BJ (cell line): ENCODE data around the gene PRICKLE2.

DNA sequence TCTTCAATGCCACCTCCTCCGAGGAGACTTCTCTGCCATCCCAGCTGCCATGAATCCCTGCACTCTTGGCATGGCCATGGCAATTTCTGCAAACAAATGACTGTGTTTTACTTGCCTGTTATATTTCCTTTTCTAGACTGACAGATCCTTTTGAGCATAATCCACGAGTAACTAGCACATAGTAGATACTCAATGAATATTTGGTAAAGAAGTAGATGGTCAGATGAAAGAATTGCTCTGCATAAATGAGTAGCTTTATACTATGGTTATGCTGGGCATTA is 446.5 kb downstream of the FHIT start:
- CAGE, long polyA plus RNA = no peak
- RRBS = no CpG with 5 or more reads among the region's 2 CpGs

- CAGE, long polyA plus RNA = no peak
- RRBS = 1% methylated on average over 58 of the region's 103 CpGs
Measured at GRCh38 chr3:61561737-61562789, 692 bp downstream of the PTPRG start.

DNA sequence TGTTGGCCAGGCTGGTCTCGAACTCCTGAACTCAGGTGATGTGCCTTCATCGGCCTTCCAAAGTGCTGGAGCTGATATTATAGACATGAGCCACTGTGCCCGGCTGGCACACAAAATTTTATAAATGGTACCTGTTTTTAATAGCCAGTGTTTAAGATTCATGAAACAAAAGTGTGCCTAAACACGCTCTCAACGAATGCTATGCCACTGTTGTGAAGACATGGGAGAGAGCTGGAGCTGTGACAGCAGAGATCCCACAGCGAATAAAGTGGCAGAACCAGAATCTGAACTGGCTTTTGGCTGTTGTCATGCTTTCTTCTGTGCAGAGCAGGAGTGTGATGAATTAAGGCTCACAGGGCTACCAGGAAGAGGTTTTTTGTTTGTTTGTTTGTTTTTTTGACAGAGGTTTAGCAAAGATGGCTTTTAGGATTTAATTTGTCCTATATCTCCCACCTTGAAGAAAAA is 14.5 kb downstream of the PTPRG start:
- CAGE, long polyA plus RNA = no peak
- RRBS = no CpG with 5 or more reads among the region's 6 CpGs

GRCh38 chr3:61590977-61591992 is 29.9 kb downstream of the PTPRG start:
- CAGE, long polyA plus RNA = no peak
- RRBS = no CpG with 5 or more reads among the region's 4 CpGs

DNA sequence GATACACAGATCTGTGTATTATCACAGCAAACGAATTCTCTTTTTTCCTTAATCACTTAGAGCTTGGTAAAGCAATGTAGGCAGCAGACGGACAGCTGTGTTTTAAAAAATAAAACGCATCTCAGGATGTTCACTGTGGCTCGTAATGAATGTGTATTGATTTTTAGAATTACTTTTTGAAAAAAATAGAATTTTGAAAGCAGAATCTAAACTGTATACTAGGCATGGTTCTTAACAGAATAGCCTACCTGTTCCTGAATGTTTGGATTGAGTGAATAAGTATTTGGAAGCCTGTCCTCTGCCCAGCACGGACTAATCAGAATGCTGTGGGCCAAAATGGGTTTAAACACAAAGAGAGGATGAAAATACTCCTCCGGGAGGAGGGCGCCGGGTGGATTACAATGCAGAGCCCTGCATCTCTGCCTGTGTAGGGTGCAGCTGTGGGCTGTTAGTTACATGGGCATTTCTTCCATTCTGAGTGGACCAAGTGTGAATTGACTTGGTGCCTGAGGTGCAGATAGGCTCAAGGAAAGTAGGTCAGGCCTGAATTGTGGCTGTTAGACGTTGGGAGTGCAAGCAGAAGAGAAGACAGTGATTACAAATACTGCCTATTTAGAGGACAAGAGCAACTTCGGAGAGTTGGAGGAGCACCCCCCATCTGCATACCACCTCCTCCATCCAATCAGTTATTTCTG is 32.7 kb downstream of the PTPRG start:
- CAGE, long polyA plus RNA = no peak
- RRBS = no CpG with 5 or more reads among the region's 10 CpGs

- CAGE, long polyA plus RNA = no peak
- RRBS = no CpG with 5 or more reads among the region's 6 CpGs
Measured at GRCh38 chr3:61642315-61643291, 81.2 kb downstream of the PTPRG start.

GRCh38 chr3:61715202-61715966 is 154.0 kb downstream of the PTPRG start:
- CAGE, long polyA plus RNA = no peak
- RRBS = no CpG with 5 or more reads among the region's 6 CpGs

DNA sequence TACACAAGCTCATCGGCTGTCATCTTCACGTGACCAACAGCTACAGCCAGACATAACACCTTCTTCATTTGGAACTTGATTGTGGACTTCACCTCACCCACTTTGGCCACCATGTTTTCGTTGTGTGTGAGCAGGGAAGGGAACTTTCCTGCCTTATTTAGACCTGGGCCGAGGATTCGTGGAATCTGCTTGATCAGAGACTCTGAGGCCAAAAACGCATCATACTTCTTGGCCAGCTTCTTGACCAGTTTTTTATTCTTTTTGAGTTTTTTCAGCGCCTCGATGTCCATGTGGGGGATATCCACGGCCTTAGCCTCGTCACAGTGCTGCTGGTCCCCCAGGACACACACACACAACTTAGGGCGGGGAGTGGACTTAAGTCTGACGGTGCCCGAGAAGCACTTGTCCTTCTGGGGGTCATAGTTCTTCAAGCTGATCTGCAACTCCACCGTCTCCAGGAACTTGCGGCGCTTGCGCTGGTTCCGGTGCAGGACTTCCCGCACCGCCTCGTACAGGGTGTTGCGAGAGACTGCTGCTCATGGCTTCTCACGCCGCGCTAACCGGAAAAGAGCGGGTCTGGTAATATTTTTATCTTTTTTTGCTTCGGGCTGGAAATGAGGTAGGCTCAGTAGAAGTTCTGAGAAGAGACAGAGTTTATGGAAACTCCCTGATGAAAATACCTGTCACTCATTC is 181.3 kb downstream of the PTPRG start:
- CAGE, long polyA plus RNA = no peak
- RRBS = over 99% methylated on average over 8 of the region's 28 CpGs

DNA sequence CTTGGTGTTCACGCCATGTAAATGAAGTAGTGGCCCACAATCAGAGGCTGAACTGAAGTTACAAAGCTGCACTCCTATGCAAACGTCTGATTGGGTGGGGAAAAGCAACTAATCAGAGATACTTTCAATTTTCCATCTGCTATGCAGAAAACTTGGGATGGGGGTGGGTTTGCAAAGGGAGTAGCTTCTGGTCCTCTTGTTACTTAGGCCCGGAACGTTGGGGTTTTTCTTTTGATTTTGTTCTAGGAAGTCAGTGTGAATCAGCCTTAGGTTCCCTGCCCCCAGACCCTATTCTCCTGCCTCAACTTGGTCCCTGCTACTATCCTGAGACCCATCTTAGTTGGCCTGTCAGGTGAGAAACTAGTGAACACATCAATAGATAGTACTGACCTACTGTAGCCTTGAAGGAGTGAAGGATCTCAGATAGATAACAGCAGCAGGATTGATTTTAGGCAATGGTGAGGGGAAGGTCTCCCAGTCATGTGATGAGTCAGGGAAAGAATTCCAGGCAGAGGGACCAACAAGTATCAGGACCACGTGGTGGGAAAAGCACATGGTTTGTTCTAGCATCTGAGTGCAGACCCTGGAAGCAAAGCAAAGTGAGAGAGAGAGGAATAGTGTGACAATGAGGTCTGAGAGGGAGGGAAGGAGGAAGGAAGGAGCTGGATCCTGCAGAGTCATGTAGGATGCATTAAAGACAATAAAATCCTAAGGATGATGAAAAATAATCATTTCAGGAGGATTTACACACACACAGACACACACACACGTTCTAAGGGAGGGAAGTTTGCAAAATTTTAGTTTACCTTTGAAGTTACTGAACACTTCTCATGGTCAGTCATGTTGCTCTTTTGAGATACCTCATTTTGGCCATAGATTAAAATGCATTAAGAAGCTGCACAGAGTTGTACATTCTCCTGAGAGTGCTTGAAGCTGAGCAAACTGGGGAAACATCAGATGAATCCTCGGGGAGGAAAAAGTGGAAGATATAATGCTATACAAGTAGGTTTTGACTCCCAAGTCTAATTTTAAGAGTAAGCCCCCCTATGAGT is 217.3 kb downstream of the PTPRG start:
- CAGE, long polyA plus RNA = no peak
- RRBS = no CpG with 5 or more reads among the region's 7 CpGs

- CAGE, long polyA plus RNA = no peak
- RRBS = no CpG with 5 or more reads among the region's 1 CpG
Measured at GRCh38 chr3:61780300-61780776, 219.0 kb downstream of the PTPRG start.

DNA sequence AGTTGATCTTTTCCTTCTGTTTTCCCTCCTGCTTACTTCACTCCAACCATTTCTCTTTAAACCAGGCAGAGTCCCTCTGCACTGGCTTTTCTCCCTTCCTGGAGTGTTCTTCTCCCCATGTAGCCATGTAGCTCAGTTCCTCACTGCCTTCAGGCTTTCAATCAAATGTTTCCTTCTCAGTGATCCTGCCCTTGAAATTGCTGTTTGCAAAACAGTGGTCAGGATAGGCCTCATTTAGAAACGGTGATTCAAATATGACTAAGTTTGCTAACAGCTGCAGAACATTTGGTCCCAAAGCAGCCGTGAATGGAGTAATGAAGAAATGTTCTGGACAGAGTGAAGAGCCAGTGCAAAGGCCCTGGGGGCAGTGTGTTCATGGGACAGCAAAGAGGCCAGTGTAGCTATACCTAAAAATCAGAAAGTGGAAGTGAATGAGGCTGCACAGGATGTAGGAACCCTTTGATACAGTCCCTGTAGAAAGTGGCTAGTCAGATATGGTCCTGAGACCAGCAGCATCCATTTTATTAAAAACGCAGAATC is 168.9 kb upstream of the C3orf14 start:
- CAGE, long polyA plus RNA = no peak
- RRBS = no CpG with 5 or more reads among the region's 3 CpGs

DNA sequence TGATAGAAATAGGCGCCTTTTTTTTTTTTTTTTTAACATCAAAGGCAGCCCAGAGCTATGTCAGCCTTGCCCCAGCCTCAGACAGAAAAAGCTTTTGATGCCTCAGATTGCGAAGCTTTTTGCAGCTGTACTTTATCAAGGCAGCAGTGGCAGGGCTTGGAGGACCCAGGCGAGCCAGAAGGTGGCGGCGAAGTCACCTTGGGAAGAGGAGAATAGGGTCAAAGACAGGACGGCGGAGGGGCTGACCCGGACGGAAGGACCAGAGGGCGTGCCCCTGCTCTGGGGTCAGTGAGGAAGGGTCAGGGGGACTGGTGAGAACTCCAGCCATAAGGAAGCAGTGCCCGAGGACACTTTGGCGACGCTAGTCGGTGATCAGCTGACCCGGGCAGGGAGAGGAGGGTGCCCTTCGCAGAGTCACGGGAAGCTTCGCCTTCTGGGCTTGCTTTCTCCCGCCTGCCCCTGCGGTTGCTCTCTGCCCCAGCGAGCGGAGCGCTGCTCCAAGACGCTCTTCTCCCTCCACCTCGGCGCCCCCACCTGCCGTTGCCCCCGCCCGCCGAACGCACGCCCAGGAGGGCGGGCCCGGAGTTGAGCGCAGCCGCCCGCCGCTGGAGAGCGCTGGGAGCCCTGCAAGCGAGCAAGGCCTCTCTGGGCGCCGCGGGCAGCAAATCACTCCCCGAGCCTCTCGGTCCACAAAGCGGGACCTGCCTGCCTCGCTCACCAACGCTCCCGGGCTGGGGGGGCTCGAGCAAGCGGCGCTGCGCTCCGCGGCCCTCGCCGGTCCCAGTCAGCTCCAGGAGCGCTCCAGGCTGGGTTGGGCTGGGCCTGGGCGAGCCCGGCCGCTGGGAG is 1.4 kb downstream of the CADPS start:
- CAGE, long polyA plus RNA = no peak
- RRBS = 4% methylated on average over 12 of the region's 61 CpGs

GRCh38 chr3:63146245-63146527 is 131.9 kb upstream of the SYNPR start:
- CAGE, long polyA plus RNA = no peak
- RRBS = no CpG with 5 or more reads among the region's 4 CpGs

GRCh38 chr3:63645406-63645850 is 7.0 kb upstream of the SNTN start:
- CAGE, long polyA plus RNA = no peak
- RRBS = no CpG with 5 or more reads among the region's 13 CpGs

- CAGE, long polyA plus RNA = no peak
- RRBS = 0% methylated on average over 3 of the region's 11 CpGs
Measured at GRCh38 chr3:63912234-63912332, 48.4 kb downstream of the ATXN7 start.

DNA sequence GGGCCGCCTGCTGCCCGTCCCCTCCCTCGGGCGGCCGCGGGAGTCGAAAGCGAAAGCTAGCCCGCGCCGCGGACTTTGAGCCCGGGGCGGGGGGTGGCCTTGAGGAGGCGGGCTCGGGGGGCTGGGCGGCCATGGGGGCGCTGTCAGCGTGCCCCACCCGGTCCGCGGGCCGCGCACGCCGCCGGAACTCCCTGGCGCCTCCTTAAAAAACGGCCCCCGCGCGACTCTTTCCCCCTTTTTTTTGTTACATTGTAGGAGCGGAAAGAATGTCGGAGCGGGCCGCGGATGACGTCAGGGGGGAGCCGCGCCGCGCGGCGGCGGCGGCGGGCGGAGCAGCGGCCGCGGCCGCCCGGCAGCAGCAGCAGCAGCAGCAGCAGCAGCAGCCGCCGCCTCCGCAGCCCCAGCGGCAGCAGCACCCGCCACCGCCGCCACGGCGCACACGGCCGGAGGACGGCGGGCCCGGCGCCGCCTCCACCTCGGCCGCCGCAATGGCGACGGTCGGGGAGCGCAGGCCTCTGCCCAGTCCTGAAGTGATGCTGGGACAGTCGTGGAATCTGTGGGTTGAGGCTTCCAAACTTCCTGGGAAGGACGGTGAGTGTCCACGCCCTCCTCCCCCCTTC is 48.8 kb downstream of the ATXN7 start:
- CAGE, long polyA plus RNA = no peak
- RRBS = 1% methylated on average over 15 of the region's 79 CpGs

- CAGE, long polyA plus RNA = no peak
- RRBS = no CpG with 5 or more reads among the region's 4 CpGs
Measured at GRCh38 chr3:63977304-63977942, 45.9 kb downstream of the PSMD6 start.

DNA sequence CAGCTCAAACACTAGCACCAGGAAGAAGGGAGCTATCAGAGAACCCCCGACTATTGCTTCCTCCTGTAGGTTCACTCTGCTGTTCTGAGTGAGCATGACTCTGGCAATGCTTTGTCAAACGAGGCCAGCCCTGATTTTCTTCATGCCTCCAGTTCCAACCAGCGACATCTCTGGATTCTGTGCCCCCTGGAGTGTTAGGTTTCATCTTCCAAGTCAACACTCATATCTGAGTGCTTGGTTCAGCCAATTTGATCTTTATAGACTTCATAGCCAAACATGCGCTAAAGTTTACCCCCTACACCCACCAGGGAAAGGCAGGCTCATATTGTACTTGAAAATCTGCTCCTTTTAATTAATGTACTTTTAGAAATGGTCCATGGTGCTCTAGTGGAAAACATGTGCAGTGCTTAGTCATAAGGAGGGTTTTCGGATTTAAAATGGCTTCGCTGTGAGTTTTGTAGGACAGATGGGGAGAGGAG is 4.7 kb downstream of the PRICKLE2 start:
- CAGE, long polyA plus RNA = no peak
- RRBS = no CpG with 5 or more reads among the region's 6 CpGs

DNA sequence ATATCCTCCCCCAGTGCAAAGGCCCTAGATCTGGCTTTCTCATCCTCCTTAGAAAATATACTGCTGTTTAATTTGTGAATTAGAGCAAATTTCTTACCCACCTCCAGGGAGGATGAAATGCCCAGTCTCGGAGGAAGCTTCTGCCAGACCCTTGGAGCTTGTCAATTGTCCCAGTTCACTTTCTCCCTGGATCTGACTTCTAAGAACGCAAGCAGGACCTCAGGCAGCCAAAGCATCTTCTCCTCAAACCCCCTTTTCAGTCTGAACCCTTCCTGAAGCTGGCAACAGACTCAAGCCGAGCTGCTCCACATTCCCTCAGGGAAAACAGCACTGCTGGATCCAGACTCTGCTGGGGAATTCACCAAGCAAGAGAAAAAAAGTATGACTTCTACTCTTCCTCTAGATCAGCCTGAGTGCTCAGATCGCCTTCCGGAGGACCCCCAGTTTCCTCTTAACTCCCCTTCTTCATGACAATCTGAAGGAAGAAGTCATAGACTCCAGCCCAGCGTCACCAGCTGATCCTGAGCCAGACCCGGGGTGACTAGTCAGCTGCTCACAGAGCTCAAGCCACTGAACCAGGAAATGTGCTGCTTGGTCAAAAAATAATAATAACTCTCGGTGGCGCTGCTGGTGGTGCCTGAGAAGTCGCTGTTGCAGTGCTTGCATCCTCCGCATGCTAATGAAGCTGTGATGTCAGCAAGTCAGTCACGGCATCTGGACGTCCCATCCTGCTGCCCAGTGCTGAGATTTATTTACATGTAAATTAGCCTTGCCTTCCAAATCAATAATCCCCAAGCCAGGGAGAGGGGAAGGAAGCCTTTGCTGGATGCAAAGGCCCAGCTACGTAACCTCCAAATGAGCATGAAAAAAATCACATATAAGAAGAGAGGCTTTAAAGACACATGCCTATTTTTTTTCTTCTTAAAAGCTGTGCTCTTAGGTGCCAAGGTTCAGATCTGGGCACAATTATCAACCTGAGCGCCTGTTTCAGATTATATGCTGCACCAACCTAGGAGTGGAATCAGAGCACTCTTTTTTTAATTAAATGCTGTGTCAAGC is at the start of gene PRICKLE2:
PRICKLE2 (minus strand) TSS at position 658 of the 1,059 bp plus-strand sequence.
- CAGE, long polyA plus RNA = start-site peak on the minus strand centred at position 571 of the sequence, 237 bp wide, 46 and 71 reads in 2 replicates
- RRBS = 5% methylated on average over 3 of the region's 15 CpGs

DNA sequence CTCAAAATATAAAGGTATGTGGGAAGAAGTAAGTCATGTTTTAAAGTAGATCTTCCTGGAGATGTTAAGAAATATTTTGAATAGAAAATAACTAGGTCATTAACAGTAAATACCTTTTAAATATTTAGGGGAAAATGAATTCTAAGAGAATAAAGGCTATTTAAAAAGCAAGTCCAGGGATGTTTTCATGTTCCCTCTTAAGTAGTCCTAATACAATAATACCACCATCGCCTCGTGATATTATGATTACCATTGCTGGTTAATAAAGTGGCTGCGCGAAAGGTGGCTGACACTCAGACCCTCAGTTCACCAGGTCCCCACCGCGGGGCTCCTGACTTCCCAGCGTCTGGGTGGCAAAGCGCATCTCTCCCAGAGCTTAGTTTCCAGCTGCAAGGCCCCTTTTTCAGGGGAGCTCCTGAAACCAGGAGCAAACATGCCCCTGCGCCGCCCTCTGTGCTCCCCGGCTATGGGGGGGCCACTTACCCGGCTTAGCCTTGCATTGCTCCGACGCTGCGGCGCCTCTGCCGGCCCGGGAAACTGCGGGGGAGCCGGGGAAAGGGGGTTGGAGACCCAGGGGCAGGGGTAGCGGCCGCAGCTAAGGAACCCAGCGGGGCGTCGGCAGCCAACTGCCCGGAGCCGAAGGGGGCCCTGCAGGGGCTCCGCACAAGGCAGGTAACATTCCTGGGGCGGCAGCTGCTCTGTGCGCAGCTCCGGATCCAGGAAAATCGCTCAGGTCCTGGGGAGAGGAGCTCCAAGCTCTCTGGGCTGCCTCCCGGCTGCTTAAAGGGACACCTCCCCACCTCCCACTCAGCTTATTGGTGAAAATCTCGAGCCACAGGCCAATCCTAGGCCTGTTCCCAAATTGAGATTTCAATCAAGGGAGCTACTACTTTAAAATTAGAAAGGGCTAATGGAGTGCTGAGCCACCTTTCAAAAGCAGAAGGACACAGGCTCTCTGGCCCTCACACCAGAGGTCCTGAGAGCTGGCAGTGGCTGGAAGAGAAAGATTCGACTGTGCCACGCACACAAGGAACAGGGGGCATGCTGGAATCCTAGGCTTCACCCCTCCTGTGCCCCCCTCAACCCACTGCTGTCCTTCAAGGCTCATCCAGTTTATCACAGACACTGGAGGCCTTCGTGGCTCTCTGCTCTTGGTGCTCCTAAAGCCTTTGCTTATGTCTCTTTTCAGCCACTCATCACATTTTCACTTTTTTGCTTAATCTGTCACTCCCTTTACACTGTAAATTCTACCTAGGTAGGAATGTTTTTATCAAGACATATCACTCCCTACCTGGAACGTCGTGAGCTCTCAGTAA is 42.6 kb upstream of the PRICKLE2 start:
- CAGE, long polyA plus RNA = start-site peak on the minus strand centred at position 734 of the sequence, 68 bp wide, 100 and 48 reads in 2 replicates
- RRBS = 2% methylated on average over 12 of the region's 39 CpGs